AG09309 (cell line): ENCODE measurements around the genes UTP4, TMED6 and FCSK.

GRCh38 chr16:68819094-68819610 is 24.2 kb upstream of the TANGO6 start:
- RRBS = no CpG with 5 or more reads among the region's 13 CpGs

GRCh38 chr16:68823159-68824005 is 19.9 kb upstream of the TANGO6 start:
- RRBS = no CpG with 5 or more reads among the region's 6 CpGs

GRCh38 chr16:68843923-68844571 is 716 bp downstream of the TANGO6 start:
- RRBS = no CpG with 5 or more reads among the region's 20 CpGs

- RRBS = no CpG with 5 or more reads among the region's 17 CpGs
Measured at GRCh38 chr16:69073106-69073935, 32.1 kb upstream of the HAS3 start.

DNA sequence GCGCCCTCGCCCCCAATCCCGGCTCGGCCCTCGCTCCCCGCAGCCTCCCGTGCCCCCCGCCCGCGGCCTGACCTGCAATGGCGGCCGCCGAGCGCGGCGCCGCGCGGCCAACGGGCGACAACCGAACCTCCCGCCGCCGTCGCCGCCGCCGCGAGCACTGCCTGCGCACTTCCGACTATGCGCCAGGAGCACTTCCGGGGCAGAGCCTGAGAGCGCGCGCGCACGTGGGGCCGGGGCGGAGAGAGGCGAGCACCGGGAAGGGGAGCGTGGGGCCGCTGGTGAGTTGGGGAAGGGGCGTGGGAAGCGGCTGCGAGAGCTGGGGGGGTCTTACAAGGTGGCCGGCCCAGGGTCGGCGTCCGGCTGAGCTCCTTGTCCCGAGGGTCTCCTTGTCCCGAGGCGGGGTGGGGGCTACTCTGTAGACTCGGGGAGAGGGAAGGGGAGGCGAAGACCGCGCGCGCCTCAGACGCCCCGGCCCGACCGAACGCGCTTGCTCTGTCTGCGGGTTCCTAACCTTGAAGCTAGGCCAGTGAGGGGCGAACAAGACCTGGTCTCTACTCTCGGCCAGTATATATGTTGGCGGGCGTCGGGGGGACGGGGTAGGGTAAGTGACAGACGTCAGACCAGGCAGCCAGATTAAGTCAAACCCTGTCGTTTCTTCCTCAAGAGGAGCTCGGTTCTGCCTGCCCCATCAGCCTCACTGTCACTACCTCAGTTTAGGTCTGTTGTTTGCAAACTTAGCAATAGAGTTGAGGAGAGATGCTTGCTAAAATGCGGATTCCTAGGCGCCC is at the start of gene UTP4:
TSS of gene UTP4 (plus strand) at position 238 of the 788 bp plus-strand sequence.
- RRBS = 3% methylated on average over 15 of the region's 79 CpGs

DNA sequence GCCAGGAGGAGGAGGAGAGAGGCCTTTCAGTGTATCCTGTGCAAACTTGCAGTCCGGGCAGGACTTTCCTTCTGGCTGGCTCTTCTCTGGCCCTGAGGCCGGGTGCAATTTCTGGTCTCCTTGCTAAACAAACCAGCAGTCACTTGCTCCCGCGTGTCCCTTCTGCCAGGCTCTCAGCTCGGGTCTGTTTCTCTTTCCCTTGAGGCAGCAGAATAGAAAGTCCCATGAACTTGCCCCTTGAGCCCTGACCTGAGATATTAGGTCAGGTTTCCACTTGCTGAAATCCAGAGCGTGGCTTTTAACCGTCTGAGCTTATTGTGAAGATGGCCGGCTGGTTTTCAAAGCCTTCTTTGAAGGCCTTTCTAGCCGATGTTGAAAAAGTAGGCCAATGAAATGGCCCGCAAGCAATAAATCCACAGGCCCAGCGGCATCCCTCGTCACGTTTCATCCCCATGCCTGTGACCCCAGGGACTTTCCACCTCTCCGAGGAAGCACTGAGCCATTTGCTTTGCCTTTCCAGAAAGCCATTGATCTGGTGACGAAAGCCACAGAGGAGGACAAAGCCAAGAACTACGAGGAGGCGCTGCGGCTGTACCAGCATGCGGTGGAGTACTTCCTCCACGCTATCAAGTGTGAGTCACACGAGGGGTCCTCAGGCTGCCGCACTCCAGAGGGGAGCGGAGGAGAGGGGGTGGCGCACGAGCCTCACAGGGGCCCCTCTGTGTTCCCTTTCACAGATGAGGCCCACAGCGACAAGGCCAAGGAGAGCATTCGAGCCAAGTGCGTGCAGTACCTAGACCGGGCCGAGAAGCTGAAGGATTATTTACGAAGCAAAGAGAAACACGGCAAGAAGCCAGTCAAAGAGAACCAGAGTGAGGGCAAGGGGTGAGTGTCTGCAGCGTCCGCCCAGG is 4.6 kb downstream of the VPS4A start:
- RRBS = no CpG with 5 or more reads among the region's 34 CpGs

DNA sequence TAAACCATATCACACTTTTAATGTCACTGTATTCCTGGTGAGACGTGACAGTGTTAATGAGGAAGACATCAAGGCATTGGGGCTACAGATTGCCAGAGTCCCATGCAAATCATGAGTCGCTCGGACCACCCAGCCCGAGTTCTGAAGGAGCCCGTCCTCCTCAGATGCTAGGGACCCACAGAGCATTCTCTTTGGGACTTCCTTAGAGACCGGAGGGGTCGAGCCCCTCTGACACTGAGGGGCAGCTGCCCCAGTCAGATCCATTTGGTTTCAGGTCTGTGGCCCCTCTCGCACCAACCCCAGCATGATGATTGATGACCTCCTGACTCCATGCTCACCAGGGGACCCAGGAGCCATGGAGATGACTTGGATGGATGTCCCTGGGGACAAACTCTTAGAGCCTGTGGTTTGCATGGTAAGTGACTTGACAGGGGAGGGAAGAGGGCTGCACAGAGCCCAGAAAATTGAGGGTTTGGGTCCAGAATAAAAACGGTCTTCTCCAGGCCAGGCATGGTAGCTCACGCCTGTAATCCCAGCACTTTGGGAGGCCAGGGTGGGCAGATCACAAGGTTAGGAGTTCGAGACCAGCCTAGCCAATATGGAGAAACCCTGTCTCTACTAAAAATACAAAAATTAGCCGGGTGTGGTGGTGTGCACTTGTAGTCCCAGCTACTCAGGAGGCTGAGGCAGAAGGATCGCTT is 8.0 kb downstream of the PDF start:
- RRBS = no CpG with 5 or more reads among the region's 13 CpGs

GRCh38 chr16:69351415-69351984 is at the start of gene TMED6:
Gene TMED6 (minus strand): TSS chr16:69351786.
- RRBS = no CpG with 5 or more reads among the region's 12 CpGs

- RRBS = no CpG with 5 or more reads among the region's 3 CpGs
Measured at GRCh38 chr16:69365781-69366363, 14.3 kb upstream of the TMED6 start.

DNA sequence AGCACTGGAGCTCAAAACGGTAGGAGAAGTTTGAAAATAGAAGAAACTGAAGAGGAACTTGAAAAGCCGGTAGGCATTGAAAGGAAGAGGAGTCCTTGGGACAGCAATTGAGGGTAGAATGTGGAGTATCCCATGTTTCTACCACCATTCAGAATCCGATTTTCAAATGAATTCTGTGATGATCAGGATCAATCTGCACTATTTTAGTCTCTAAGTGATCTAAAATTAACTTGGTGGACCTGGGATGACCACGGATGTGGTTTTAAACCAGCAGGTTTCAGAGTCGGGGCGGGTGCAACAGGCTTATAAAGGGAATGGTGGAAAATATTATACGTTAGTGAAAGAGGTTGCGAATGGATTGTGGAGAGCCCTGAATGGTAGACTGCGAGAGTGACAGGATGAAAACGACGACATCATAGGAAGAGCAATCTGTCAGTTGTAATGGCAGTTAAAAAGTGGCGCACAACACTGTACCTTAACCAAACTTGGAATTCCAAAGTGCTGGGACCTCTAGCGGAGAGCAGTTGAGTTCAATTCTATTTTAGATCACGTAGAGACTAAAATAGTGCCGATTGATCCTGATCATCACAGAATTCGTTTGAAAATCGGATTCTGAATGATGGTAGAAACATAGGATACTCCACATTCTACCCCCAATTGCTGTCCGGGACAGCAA is 1.3 kb upstream of the CYB5B start:
- RRBS = 79% methylated on average over 1 of the region's 18 CpGs

- RRBS = no CpG with 5 or more reads among the region's 4 CpGs
Measured at GRCh38 chr16:69425123-69425540, 713 bp downstream of the CYB5B start.

DNA sequence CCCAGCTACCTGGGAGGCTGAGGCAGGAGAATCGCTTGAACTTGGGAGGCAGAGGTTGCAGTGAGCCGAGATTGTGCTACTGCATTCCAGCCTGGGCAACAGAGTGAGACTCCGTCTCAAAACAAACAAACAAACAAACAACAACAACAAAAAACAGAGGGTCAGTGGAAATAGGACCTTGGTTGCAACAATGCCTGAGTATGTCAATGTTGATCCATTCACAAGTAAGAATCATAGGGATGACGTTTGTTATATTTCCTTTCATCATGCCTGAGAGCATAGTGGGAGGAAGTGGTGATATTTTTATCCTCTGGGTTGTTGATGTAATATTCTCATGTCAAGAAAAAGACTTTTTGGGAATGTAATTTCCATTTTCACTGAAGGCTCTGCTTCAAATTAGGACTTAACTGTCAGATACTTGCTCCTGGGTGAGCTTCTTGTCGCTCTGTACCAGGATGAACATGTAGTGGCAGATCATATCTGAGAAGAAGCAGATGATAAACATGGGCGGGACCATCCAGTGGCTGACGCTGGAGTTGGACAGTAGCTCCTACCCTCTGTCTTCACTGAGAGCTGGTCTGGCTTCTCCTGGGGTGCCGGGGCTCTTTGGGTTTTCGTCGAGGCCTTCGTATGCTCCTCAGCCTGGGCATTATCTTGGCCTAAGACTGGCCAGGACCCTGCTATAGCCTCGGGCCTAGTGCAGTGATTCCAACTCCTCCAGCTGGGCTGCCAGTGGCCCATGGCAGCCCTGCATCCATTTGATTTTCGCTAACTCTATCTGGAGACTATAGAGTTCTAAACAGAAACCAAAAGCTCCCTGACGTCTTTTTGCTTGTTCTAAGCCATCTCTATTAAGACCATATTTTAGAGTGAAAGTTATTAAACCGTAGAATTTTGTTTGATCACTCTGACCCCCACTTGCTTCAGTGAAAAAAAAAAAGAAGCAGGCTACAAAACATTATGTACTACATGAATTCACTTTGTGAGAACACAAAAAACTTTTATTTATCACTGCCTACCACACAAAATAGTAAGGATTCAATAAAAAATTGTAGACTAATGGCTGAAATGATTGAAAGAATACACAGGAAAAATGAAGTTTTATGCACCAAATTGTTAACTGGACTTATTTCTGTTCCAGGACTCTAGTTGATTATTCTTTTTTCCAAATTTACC is 19.7 kb downstream of the CYB5B start:
- RRBS = no CpG with 5 or more reads among the region's 15 CpGs

- RRBS = no CpG with 5 or more reads among the region's 3 CpGs
Measured at GRCh38 chr16:69599513-69600655, 34.1 kb downstream of the NFAT5 start.

DNA sequence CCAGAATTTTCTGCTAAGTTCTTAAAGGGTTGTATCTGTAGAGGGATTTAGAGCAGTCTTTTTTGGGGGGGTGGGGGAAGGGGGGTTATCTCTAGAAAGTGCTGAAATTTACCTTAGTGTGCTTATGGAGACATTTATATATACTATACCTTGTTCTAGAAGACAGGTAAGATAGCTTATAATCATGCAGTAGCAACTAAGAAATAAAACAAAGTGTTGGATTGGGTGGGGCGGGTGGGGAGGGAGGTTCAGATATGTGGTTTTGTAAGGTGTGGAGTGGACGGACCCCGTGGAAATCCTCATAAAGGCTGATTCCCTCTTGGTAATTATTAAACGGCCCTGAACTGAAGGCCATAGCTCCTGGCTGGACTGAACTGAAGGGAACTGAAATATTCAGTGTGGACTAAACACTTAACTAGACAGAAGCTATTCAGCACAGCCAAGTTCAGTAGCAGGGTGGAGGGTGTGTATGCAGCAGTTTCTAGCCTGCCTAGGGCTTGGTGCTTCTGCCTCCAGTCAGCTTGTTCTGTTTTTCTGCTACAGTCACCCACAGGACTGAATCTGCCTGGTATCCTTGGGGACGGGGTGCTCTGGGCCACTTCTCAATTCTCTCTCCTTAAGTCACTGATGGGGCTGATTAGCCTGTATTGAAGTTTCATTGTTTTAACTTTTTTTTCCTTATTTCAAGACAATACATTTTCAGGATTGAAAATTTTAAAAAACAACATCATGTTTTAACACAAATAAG is 77.0 kb downstream of the WWP2 start:
- RRBS = no CpG with 5 or more reads among the region's 5 CpGs

DNA sequence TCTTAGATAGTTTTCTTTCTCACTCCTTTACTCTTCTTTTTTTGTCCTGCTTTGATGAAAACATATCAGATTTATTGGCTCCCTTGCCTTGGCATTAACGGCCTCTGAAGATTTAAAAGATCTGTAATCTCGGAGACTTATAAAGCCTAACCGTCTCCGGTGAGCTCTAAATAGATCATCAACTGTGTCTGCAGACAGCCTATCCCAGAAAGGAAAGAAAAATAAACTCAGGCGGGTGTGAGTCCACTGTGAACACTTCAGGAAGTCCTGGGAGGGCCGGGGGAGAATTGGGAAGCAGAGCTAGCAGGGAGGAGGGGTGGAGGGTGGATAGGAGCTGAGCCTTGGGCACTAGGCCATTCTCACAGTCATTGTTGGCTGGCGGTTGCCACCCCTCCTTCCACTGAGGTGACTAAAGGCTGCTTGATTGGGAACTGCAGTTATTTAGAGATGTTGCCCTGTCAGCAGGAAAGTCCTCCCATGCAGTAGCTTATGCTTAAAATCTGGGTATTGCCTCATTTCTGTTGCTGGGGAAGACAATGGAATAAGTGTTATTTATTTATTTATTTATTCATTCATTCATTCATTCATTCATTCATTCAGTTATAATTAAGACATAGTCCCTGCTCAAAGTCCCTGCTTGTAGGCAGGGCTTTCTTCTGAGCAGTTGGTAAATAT is 86.9 kb downstream of the WWP2 start:
- RRBS = no CpG with 5 or more reads among the region's 7 CpGs

- RRBS = no CpG with 5 or more reads among the region's 5 CpGs
Measured at GRCh38 chr16:69855452-69856142, 93.5 kb downstream of the WWP2 start.

GRCh38 chr16:69904526-69905264 is 46.4 kb upstream of the CLEC18A start:
- RRBS = no CpG with 5 or more reads among the region's 8 CpGs

DNA sequence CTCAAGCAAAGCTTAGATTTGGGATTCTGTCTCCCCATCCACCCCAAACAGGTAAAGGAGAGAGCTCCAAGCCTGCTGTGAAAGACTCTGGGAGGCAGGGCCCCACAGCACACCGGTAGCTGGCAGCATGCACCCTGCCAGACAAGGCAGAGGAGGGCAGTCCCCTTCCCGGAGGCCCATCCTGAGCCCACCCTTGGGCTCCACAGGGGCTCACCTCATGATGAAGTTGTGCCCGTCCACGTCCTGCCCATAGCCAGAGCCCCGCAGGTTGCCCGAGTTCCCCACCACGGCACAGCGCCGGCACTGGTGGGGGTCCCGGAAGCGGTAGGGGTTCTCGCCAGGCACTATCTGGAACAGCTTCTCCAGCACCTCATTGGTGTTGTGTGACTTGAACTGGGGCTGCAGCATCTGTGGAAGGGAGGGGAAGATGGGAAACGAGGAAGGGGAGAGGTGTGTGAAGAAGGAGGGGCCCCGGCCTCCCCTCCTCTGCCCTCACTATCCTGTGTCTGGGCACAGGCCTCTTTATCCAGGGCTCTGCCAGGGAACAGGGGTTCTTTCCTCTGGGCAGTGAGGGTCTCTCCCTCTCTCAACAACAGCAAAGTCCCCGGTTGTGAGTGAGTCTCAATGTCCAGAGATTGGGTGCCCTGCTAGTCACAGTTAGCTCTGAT is 44.0 kb downstream of the ST3GAL2 start:
- RRBS = 97% methylated on average over 2 of the region's 15 CpGs

GRCh38 chr16:70454005-70455117 is at the start of gene FCSK:
Gene FCSK (plus strand): TSS chr16:70454595.
- RRBS = 2% methylated on average over 48 of the region's 77 CpGs